A673 (cell line): ENCODE results near the gene DAPK1.

DNA sequence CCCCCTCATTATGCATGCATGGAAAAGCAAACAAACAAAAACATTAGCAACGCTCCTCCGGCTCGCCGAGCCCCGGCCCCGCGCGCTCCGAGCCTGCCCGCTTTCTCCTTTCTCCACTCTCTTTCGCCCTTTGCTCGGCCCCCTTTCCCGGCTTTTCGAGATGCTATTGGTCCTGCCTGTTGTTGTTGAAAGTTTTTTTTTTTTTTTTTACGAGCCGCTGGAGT lies 181 bp upstream of the GAS1 start:
- PRO-cap = bidirectional peak, plus-strand start outside the sequence, minus-strand start at position 95 of the sequence

DNA sequence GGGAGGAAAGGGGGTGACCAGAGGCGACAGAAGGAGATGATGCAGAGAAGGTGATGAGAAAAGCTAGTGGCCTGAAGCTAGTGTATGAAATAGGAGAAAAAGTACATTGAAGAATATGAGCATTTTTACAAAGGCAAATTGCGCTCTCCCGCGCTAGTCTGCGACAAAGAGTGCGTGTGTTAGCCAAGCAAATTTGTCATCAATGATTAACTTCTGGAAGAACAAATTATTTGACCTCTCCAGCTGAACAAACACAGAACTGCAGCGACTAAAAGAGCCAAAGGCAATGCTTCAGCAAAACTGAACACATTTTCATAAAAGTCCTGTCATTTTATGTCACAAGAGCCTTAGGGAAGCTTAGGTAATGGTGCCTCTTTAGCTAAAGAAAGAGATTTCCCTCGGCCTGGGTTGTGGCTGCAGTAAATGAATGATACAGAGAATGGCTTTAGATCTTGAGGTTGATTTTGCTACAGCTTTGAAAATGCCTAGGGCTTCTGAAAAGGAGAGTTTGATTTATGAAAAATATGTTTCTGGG lies 101.6 kb upstream of the DAPK1 start:
- PRO-cap = no peak

DNA sequence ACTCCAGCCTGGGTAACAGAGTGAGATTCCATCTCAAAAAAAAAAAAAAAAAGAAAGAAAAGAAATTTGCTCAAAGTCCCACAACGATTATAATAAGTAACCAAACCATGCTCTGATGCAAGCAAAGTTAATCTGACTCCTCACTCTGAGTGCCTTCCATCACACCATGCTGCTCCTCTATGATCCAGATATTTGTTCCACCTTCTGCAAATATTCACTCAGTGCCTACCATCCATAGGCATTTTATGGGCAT lies 93.3 kb upstream of the DAPK1 start:
- PRO-cap = no peak

DNA sequence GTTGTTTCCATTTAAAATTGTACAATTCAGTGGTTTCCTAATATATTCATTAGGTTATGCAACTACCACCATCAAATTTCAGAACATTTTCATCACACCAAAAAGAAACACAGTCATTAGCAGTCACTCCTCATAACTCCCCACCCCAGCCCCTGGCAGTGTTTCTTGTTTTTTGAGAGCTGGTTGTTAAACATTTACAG lies 91.9 kb upstream of the DAPK1 start:
- PRO-cap = no peak

GRCh38 chr9:87497340-87498191 lies at the start of gene DAPK1:
Gene DAPK1 (plus strand): TSS chr9:87497867.
- PRO-cap = bidirectional peak, plus-strand start at chr9:87497590, minus-strand start at chr9:87497537; bidirectional peak, plus-strand start at chr9:87497869, minus-strand start at chr9:87497645

GRCh38 chr9:87595617-87595934 lies 97.9 kb downstream of the DAPK1 start:
- PRO-cap = no peak

GRCh38 chr9:87644803-87645203 lies 81.1 kb upstream of the CTSL start:
- PRO-cap = no peak

DNA sequence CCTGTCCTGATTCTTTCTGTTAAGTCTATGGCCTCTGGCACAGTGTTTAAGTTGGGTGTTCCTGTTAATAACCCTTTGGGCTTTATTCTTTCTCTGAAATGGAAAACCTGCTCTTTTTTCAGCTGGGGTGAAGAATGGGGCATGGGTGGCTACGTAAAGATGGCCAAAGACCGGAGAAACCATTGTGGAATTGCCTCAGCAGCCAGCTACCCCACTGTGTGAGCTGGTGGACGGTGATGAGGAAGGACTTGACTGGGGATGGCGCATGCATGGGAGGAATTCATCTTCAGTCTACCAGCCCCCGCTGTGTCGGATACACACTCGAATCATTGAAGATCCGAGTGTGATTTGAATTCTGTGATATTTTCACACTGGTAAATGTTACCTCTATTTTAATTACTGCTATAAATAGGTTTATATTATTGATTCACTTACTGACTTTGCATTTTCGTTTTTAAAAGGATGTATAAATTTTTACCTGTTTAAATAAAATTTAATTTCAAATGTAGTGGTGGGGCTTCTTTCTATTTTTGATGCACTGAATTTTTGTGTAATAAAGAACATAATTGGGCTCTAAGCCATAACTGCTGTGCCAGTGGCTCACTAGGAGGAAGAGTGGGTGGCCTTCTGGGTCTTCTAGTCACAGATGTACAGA lies 5.1 kb downstream of the CTSL start:
- PRO-cap = no peak

DNA sequence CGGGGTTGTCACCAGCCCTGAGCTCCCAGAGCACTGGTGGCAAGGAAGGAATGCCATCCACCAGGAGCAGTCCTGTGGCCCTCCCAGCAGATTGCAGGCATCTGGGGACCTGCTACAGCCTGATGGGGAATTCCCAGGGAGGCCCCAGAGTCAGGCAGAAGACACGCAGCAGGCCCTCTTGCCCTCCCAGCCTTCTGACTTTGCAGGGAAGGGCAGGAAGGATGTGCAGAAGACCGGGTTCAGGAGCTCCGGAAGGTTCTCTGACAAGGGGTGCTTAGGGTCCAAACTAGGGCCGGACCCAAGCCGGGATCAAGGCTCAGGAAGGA lies 3.6 kb downstream of the SPATA31E1 start:
- PRO-cap = no peak

DNA sequence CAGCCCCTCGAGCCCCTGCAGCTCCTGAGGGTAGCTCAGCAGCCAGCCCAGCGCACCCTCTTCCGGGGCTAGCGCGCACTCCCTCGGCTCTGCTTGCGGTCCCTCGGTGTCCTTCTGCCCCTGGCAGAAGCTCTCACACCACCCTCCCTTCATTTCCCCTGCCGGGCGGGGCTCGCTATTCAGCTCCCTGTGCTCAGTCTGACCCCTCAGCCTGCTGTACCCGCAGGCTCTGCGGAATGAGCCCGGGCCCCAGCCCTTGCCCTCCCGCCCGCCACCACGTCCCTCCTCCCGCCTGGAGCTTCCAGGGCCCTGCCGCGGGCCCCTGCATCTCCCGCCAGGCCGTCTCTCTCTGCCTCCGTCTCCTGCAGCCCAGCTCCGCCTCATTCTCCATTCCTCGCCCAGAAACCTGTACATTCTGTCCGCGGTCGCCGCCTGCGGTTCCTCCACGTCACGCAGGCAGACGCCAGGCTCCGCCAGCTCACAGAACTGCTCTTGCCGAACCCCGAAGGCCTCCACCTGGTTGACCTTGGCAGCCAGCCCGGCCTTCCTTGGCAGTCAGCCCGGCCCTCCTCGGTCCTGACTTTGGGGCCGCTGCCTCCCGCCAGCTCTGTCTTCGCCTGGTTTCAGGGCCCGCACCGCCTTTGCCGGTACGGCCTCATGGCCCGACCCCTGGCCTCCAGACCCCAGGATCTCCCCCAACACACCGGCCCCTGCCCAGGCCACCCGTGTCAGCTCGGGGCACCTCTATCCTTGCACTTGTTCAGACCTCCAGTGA lies 61.6 kb downstream of the SPATA31C2 start:
- PRO-cap = bidirectional peak, plus-strand start at position 55 of the sequence, minus-strand start at position 91 of the sequence; bidirectional peak, plus-strand start at position 327 of the sequence, minus-strand start at position 231 of the sequence

DNA sequence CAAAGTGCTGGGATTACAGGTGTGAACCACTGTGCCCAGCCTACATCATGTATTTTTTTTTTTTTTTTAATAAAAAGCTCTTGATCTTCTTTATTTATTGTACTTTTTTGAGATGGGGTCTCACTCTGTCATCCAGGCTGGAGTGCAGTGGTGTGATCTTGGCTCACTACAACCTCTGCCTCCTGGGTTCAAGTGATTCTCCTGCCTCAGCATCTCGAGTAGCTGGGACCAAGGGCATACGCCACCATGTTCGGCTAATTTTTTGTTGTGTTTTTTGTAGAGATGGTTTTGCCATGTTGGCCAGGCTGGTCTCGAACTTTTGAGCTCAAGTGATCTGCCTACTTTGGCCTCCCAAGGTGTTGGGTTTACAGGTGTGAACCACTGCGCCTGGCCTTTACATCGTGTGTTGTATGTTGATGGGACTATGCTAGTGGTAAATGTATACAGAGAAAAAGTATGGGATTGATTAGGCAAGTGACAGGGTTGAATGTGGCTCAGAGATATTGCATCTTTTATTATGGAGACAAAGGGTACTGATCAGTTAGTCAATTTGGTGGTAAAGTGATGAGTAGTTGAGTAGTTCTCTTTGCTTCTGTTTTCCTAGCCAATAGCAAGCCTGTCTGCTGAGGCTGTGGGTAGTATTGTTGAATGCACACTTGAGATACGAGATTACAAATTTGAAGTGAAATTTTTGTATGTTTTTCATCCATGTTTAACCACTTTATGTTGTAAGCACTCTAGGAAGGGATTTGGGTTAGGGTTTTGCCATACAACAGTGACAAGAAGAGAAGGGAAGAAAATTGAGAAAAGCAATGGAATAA lies 35.6 kb downstream of the SPIN1 start:
- PRO-cap = no peak

DNA sequence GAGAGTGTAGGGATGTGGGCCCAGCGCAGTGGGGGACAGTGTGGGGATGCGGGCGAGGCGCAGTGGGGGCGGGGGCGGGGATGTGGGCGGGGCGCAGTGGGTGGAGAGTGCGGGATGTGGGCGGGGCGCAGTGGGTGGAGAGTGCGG lies 218 bp upstream of the NXNL2 start:
- PRO-cap = bidirectional peak, plus-strand start outside the sequence, minus-strand start at position 40 of the sequence

DNA sequence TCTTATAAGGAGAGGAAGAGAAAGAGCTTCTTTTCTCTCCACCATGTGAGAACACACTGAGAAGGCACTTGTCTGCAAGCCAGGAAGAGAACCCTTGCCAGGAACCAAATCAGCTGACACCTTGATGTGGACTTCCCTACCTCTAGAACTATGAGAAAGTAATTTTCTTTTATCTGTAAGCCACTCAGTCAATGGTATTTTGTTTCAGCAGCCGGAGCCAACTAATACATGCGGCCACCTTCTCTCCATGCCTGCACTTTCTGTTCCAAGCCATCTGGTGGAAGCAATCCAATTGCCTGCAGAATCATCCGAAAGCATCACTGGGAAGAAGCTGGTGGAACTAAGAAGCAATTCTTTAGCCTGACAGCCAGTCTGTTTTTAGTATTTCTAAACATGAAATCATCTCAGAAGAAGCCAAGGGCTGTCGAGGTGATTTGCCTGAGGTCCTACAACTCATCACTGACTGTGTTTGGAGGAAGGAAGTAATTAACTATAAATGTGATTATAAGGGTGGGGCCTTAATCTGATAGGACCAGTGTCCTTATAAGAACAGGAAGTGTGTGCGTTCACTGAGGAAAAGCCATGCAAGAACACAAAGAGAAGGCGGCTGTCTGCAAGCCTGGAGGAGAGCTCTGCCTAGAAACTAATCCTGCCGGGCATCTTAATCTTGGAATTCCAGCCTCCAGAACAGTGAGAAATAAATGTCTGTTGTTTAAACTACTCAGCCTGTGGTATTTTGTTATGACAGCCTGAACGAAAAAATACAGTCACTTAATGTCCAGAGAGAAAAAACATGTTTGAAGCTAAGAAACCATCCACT lies 49.0 kb downstream of the NXNL2 start:
- PRO-cap = bidirectional peak, plus-strand start at position 572 of the sequence, minus-strand start at position 262 of the sequence

DNA sequence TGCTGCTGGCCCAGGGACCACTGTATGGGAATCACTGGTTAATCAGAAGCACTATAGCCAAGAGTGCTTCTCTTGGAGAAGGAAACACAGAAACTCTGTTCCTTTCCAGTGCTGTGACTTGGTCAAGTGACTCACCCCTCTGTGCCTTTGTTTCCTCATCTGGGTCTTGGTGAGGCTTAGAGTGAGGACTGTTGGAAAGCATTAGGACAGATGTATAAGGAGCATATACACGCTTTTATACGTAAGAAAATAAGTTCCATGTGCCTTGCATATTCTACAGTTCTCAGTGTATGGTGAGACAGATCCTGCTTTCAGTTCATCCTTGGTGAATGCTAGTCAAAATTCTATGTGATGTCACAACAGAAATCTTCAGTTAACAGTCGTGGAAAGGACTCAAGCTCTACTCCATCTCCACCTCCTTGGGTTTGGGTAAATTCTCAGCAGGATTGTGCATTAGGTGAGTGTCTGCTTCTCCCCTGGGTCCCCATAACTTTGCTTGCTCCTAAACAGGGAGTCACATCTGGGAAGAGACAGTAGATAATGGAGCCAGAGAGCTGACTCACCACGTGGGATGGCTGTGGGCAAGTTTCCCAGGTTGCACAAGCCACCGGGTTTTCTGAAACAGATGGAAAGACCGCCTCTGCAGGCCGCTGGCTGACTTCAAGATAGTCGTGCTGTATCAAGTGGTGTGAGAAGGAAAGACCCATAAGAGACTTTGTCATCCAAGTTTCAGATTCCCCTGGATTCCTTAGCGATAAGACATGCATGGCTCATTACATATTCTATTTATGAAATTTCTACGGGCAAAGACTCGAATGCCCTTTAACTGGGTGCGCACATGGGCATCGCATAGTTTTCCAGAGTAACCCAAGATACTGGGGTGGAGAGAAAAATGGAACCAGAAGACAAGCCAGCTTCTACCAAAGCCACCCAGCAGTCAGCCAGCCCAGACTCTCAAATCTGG lies 117.1 kb downstream of the NXNL2 start:
- PRO-cap = bidirectional peak, plus-strand start at position 624 of the sequence, minus-strand start at position 542 of the sequence

DNA sequence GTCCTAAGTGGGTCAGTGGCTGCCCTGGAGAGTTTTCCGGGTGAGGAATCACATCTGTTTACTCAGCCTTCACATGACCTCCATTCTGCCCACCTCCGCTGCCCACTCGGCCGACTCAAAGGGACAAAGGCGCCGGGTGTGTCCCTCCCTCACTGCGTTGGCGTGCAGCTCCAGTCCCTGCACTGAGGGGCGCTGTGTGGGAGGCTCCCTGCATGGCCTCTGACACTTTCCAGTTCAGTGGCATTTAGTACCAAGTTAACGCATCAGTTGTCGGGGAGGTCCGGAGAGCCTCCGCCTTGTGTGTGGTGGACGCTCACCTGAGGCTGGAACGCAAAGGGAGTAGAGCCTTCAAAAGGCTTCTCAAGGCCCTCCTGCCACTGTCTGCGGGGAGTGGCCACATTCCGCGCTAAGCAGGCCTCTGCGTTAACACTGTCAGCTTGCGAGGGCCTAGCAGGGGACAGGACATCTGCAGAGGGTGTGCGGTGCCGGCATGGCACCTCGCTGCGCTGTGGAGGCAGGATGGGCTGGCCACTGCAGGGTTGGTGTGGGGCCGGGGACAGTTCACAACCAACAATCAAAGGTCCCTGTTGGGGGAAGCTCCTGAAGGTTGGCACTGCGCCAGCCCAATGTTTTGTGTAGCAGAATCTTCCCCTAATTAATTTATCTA lies 171.6 kb downstream of the NXNL2 start:
- PRO-cap = no peak

- PRO-cap = no peak
These were observed 69.3 kb upstream of the S1PR3 start for GRCh38 chr9:88921956-88922383.

- PRO-cap = no peak
These were observed 13.3 kb upstream of the S1PR3 start for GRCh38 chr9:88978015-88978400.

DNA sequence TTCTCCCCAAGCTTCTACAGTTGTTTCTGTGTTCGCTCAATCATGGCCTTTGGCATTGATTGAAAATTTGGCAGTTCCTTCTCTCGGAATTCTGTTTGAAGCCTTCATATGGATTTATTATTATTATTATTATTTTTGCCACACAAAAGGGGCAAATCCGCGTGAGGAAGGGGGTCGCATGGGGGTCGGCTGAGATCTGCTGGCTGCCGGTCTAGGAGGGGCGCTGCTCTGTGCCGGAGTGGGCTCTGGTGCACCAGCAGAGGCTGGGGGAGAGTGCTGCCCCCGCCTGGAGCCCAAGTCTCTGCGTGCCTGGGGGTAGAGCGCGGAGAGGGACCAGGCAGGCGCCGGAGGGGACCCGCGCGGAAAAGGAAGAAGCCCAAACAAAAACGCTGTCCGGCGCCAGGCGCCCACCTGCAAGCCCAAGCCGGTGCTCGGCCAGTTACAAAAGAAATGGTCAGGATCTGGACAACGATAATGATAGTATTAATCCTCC lies 676 bp upstream of the S1PR3 start:
- PRO-cap = no peak

GRCh38 chr9:89001696-89002190 lies 10.5 kb downstream of the S1PR3 start:
- PRO-cap = no peak

- PRO-cap = no peak
These were observed 2.1 kb upstream of the CKS2 start for GRCh38 chr9:89308753-89309500.